Epithelial cell of esophagus (primary cell): ENCODE data around the gene CARD9.

DNA sequence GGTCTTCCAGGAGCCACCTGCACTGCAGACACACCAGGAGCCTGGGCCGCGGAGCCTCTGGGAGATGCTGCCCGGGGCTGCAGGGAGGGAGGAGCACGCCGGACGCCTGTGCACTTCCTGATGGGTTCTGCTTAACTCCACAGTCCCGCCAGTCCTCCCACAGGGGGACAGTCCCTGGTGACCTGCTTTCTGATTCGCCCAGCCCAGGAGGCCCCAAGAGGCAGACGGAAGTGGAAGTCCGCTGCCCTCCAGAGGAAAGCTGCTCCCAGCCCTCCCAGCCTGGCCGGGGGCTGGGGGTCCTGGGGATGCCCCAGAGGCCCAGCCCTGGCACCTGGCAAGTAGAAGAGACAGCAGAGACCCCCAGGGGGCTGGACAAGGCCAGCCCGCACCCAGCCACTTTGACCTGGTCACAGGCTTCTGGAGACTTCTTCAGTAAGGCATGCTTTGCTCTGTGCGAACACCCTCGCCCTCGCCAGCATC is at the start of gene CARD9:
Gene CARD9 (minus strand): TSS at position 133 of the 480 bp plus-strand sequence.
- RRBS: no CpG with 5 or more reads among the region's 15 CpGs

DNA sequence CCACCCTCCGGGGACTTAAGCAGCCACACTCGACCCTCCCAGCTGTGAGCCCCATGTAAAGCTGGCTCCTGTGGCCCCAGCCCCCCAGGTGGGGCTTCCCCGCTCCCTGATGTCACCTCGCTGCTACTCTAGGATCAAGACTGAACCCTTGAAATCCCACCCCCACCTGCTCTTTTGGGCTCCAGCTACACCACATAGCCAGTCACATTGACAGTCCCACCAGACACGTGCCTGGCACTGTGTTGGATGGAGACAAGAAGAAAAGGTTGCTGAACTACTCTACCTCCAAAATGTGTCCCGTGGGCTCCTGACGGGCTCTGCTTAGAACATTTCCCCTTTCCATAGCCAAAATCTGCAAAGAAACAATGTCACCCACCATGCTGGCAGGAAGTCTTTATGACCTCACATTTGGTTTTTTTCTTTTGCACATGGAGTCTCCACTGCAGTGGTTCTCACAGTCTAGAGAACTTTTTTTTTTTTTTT is 1.7 kb downstream of the ENTR1 start:
- RRBS: no CpG with 5 or more reads among the region's 7 CpGs

- RRBS: no CpG with 5 or more reads among the region's 4 CpGs
Observed at GRCh38 chr9:136449601-136449943, 9.9 kb upstream of the INPP5E start.

GRCh38 chr9:136495215-136496419 is 12.8 kb upstream of the SEC16A start:
- RRBS: 80% methylated on average over 4 of the region's 48 CpGs

DNA sequence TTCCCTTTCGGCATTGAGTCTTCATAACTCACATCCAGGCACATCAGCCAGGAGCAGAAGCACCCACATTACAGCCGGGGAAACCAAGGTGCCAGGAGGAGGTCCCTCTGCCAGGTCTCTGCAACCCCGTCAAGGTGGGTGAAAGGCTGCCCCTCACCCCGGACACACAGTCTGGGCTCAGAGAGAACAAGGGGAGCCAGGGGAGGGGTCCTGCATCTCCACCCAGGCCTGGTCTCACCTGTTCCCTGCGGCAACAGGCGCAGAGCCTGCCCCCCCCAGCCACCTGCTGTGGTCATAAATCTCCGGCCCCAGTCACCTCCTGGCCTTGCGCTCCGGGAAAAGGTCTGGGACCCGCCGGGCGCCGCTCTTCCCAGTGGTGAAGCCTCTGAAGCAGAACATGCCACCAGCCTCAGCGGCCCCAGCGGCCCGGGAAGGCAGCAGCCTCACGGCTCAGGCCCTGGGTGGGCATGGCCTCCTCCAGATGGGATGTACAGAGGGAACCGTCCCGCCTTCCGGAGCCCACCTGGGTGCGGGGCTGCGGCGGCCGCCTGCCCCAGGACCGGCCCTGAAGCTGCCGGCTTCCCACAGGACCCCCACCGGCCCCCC is 20.7 kb downstream of the NOTCH1 start:
- RRBS: 89% methylated on average over 17 of the region's 27 CpGs

- RRBS: 34% methylated on average over 7 of the region's 29 CpGs
Observed at GRCh38 chr9:136529663-136530292, 16.1 kb downstream of the NOTCH1 start.

GRCh38 chr9:136546635-136547842 is 1.2 kb upstream of the NOTCH1 start:
- RRBS: 1% methylated on average over 18 of the region's 63 CpGs

DNA sequence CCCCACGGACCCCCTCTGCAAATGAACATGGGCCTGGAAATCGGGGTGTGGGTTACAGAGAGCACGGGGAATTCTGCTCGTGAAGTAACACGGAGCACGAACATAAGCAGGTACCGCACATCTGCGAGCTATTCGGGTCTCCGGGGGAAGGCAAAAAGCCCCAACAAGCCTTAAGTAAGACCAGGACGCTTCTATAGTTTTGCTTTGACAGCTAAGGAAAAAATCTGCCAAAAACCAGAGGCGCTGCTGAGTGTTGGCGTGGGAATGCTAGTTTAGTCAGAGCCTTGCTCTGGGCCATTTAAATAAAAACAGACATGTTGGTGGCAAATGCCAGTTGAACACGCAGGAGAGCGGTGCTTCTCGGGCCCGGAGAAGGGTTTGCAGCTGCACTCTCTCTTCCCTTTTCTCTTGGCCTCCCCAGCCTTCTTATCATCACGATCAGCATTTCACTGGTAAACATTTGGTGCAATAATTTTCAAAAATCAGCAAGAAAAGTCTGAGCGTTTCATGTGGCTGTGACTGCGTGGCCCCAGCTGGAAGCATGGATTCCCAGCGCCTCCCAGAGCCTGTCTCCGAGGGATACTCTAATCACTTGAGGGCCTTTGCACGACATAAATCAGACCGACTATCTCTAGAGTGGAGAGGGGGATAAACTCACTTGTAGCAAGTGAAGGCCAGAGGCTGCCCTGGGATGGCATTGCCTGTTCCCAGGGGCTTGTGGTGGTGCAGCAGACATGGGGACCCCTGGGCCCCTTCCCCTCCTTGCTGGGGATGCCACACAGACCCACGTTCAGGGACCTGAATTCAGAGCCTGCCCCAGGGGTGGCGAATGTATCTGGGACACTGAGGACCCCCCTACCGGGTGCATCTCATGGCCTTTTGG is 6.4 kb upstream of the NOTCH1 start:
- RRBS: no CpG with 5 or more reads among the region's 27 CpGs

DNA sequence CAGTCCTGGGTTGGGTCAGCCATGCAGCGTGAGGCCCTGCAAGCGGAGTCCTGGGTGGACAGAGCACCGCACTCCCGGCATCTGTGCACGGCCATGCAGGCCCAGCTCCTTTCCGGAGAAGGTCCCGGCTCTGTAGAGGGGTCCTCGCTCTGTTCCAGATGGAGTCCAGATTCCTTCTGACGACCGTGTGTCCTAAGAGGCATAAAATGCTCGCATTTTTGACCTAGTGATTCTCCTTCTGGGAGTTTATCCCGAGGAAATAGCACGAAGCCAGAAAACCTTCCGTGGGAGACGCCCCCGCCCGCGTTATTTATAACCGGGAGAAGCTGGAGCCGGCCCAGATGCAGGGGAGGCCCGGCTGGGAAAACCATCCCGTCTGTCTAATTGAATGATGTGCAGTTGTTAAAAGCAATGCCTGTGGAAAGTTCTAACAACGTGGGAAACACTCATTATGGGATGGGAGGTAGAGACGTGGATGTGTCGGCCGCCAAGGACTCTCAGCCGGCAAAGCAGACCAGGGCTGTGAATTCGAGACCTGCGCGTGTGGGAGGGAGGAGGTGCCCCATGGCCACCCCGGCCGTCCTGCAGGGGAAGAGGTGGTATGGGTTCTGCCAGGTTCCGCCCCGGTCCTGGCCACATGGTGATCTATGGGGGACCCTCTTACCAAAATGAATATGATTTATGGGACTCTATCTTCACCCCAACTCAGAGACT is 19.5 kb upstream of the NOTCH1 start:
- RRBS: 87% methylated on average over 9 of the region's 34 CpGs

- RRBS: no CpG with 5 or more reads among the region's 14 CpGs
Observed at GRCh38 chr9:136643269-136643800, 19.4 kb upstream of the EGFL7 start.

DNA sequence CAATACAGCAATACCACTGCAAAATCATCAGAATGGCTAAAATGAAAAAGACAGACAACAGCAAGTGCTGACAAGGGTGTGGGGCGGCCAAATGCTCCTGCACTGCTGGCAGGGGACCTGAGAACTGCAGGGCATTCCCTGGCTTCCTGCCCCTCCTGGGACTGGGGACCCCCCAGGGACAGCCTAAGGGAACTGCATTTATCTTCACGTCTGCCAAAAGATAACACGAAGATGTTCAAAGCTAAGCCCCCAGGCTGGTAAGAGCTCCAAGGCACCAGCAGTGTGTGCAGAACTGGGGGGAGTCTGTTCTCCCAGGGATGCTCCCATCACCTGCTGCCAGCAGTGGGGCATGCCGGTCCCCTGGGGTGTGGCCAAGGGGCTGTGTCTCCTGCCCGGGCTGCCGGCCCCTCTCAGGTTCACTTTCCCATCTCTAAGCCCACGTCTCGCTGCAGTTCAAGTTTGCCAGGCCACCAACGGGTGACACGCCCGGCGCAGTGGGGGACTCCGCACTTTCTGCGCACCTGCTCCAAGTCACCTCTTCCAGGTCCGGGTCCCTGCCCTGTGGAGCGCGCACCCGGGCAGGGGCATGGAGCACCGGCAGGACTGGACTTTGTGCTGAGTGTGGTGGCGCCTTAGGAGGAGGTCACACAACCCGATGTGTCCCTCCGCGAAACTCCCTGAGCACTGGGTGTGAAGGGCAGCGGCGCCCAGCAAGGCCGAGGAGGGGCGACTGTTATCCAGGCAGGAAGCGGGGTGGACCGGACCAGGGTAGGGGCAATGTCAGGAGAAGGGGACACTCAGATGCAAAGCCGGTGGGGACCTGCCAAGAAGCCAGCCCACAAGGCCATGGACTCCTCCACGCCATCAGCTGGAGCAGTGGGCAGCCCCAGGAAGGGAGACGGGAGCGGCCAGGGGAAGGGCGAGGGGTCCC is 4.4 kb upstream of the EGFL7 start:
- RRBS: 65% methylated on average over 10 of the region's 34 CpGs

- RRBS: 66% methylated on average over 4 of the region's 19 CpGs
Observed at GRCh38 chr9:136660119-136660932, 2.4 kb upstream of the EGFL7 start.

GRCh38 chr9:136666310-136666911 is 3.7 kb downstream of the EGFL7 start:
- RRBS: 4% methylated on average over 14 of the region's 36 CpGs

GRCh38 chr9:136687871-136688352 is 655 bp upstream of the AGPAT2 start:
- RRBS: 7% methylated on average over 4 of the region's 31 CpGs

- RRBS: no CpG with 5 or more reads among the region's 30 CpGs
Observed at GRCh38 chr9:136694197-136694857, 7.1 kb upstream of the AGPAT2 start.

- RRBS: no CpG with 5 or more reads among the region's 38 CpGs
Observed at GRCh38 chr9:136726089-136727206, 14.1 kb downstream of the DIPK1B start.

GRCh38 chr9:136757144-136757343 is 999 bp downstream of the LCN8 start:
- RRBS: no CpG with 5 or more reads among the region's 5 CpGs

- RRBS: no CpG with 5 or more reads among the region's 6 CpGs
Observed at GRCh38 chr9:136773471-136774062, 9.2 kb upstream of the LCN15 start.

- RRBS: 79% methylated on average over 5 of the region's 28 CpGs
Observed at GRCh38 chr9:136805936-136806963, 1.5 kb upstream of the RABL6 start.

- RRBS: 96% methylated on average over 4 of the region's 21 CpGs
Observed at GRCh38 chr9:136919965-136920622, 24.4 kb downstream of the FBXW5 start.